M059J (cell line): ENCODE measurements around the gene CLDN25.

- RAMPAGE, long total RNA: no peak
Measured at GRCh38 chr11:113365924-113366141, 21.7 kb upstream of the ANKK1 start.

DNA sequence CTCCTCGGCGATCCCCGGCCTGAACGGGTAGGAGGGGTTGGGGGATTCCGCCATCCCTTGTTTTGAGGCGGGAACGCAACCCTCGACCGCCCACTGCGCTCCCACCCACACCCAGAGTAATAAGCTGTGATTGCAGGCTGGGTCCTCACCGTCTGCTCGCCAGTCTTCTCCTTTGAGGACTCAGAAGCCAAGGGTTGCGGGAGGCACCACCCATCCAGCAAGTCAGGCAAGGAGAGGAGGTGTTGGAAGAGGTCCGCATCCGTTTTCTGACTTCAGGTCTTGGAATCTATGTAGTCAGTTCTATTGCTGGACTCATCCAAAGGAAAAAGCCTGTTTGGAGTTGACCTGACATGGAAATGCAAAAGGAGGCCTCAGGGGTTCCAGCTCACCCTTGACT, 309 bp upstream of the DRD2 start:
- RAMPAGE, long total RNA: no peak

DNA sequence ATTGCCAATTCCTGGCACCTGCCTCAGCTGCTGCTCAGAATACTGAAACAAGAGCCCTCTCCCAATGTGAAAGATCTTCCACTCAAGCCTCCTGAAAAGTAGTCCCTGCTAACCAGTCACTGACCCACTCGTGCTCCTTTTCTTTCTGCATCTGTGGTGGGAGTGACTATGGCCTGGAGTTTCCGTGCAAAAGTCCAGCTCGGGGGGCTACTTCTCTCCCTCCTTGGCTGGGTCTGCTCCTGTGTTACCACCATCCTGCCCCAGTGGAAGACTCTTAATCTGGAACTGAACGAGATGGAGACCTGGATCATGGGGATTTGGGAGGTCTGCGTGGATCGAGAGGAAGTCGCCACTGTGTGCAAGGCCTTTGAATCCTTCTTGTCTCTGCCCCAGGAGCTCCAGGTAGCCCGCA, at the start of gene CLDN25:
Gene CLDN25, plus strand, starts transcription at position 169 of the 412 bp plus-strand sequence.
- RAMPAGE, long total RNA: no peak

GRCh38 chr11:113781665-113782277, 2.2 kb downstream of the CLDN25 start:
- RAMPAGE, long total RNA: no peak

GRCh38 chr11:114091787-114092479, 32.4 kb downstream of the ZBTB16 start:
- RAMPAGE, long total RNA: no peak

- RAMPAGE, long total RNA: no peak
Measured at GRCh38 chr11:114098718-114099324, 39.3 kb downstream of the ZBTB16 start.

- RAMPAGE, long total RNA: no peak
Measured at GRCh38 chr11:114099325-114100346, 40.1 kb downstream of the ZBTB16 start.

DNA sequence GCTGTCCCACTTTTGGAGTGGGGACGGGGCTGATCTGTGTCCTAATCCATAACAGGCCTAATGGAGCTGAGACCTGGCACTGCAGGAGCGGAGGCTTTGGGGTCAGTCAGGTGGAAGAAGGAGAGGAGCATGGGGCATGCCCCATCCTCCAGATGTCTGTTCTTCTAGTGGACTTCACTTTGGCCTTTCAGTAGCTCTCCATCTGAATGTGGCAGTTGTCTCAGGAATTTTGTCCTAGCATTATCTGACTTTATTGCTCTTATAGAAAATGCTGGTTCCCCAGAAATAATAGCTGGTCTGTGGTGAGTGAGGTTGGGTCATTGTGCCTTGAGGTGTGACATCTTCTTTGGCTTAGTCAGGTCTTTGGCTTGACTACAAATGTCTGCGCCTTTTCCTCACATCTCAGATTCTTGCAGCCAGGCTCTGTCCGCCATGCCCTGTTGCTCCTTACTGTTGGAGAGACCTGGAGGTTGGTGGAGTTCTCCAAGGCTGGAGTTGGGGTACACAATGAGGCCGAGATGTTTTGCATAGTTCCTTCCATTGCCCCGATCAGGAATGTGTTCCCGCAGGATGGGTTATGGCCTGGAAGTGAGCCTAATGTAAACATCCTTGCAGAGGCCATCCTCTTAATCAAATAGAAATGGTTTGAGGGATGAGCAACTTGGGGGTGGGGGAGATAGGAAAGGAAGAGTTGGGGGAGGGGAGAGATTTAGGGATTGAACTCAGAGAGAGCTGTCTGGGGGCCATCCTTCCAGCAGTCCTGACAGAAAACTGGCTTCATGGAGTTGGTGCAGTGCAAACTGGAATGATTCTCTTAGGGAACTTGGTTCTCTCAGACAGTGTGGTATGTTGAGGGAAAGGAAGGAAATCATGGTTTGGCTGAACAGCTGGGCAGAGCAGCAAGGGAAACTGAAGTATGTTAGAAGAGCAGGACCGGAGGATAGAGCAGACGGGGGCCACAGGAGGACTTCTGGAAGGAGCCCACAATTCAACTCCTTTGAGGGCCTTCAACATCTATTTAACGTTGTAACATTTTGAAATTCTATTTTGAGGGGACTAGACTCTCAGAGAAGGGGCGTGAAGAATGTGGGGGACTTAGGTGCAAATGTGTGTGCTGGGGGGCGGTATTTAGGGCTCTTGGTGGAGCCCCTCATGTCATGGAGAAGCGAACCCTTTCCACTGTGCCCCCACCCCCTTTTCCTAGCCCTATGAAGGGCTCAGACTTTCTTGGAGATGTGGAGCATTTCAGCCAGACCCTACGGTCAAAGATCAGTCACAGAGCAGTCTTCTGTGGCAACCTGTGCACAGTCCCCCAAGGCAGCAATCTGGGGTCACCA, 50.0 kb downstream of the ZBTB16 start:
- RAMPAGE, long total RNA: no peak

- RAMPAGE, long total RNA: no peak
Measured at GRCh38 chr11:114154343-114155029, 95.0 kb downstream of the ZBTB16 start.

- RAMPAGE, long total RNA: no peak
Measured at GRCh38 chr11:114167773-114168623, 108.5 kb downstream of the ZBTB16 start.

- RAMPAGE, long total RNA: no peak
Measured at GRCh38 chr11:114182441-114182941, 113.7 kb upstream of the NNMT start.

DNA sequence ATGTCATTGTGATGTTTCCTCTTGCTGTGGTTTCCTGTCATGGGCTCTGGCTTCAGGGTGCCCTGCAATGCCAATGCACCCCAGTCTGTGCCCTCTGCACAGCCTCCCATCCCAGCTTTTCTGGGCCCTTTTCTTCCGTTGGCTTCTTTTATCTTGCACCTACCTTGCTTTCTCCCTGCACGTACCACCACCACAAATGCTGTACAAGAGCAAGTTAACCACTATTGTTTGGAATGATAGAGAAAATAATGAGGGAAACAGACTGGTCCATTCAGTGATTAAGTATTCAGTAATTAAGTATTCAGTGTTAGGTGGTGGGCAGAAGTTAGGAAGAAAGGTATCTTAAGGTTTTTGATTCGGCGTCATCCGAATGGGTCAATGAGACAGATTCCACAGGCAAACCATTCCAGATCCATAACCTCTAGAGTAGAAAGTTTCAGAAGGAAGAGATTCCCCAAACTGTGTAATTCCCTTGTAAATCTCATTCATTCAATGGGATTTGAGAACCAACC, 87.6 kb upstream of the NNMT start:
- RAMPAGE, long total RNA: no peak

- RAMPAGE, long total RNA: no peak
Measured at GRCh38 chr11:114216618-114217346, 79.4 kb upstream of the NNMT start.

- RAMPAGE, long total RNA: no peak
Measured at GRCh38 chr11:114254846-114255388, 41.3 kb upstream of the NNMT start.

DNA sequence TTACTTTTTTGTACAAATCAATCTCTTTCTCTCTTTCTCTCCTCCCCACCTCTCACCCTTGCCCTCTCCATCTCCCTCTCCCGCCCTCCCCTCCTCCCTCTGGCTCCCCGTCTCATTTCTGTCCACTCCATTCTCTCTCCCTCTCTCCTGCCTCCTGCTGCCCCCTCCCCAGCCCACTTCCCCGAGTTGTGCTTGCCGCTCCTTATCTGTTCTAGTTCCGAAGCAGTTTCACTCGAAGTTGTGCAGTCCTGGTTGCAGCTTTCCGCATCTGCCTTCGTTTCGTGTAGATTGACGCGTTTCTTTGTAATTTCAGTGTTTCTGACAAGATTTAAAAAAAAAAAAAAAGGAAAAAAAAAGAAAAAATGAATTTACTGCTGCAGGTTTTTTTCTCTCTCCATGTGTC, 40.8 kb upstream of the NNMT start:
- RAMPAGE, long total RNA: no peak

GRCh38 chr11:114291184-114292212, 4.7 kb upstream of the NNMT start:
- RAMPAGE, long total RNA: no peak

DNA sequence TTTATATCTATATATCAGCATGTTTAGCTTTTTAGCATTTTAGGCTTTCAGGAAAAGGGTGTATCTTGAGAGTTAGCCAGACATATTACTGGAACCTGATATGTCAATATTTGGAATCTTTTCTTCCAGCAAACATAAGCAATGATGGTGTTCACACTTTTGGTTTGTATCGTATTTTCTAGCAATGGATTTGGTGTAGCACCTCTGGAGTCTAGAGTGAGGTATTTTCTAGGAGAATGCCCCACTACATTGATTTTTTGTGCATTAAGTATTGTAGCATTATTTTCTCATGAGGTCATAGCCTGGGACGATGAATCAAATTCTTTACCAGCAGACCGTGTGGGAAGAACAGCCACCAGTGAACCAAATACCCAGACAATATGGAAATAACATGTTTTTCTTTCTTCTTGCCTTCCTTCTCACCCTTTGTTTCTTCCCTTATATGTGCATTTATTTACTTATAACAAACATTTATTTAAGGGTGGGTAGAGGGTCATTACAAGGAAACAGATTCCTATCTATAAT, 3.9 kb upstream of the NNMT start:
- RAMPAGE, long total RNA: no peak

DNA sequence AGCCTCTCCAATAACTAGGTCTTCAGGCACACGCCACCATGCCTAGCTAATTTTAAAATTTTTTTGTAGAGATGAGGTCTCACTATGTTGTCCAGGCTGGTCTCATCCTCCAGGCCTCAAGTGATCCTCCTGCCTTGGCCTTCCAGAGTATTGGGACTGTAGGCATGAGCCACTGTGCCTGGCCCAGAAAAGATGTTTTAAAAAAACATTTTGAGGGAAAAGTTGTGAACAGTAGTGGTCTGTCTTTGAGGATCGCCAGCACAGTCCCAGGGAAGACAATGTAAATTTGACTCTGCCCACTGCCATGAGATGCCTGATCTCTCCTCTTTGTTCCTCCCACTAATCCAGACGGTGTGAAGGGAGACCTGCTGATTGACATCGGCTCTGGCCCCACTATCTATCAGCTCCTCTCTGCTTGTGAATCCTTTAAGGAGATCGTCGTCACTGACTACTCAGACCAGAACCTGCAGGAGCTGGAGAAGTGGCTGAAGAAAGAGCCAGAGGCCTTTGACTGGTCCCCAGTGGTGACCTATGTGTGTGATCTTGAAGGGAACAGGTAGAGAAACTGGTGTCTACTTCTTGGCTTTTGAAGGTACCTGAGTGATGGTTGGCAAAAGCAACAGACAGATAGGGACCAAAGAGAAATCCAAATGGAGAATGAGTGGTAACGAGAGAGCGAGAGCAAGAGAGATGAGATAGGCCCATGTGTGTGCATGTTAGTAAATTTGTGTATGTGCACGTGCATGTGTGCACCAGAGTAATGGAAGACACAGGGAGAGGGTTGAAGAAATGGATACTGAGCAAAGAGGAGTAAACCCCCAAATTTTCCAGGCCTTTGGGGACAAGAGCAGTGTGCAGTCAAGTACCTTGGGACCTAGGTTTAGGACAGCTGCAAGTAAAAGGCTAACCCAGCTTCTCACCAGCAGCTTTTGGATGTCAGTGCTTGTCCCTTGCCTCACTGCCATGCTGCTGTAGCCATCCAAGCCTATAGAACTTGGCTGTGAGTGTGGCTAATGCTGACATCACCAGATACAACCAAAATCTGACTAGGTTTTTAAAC, 1.7 kb downstream of the NNMT start:
- RAMPAGE, long total RNA: no peak

DNA sequence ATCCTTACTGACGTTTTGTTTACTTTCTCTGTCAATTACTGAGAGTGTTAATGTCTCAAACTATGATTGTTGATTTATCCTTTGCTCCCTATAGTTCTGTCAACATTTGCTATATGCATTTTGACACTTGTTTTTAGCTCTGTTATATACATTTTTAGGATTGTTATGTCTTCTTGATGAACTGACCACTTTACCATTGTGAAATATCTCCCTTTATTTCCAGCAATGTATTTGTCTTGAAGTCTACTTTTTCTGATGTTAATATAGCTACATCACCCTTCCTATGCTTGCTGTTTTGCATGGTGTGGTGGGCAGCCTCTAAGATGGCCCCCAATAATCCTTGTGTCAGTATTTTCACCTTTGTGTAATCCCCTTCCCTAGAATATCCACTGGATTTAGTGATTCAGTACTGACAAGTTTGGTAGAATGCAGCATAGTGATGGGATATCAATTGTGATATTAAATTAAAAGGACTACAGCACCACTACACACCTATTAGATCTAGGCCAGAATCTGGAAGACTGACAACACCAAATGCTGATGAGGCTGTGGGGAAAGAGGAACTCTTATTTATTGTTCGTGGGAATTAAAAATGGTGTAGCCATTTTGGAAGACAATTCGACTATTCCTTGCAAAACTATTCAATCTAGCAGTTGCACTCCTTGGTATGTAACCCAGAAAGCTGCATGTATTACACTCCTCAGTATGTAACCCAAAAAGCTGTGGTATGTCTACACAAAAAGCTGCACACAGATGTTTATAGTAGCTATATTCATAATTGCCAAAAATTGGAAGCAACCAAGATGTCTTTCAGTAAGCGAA, 4.6 kb downstream of the NNMT start:
- RAMPAGE, long total RNA: no peak

DNA sequence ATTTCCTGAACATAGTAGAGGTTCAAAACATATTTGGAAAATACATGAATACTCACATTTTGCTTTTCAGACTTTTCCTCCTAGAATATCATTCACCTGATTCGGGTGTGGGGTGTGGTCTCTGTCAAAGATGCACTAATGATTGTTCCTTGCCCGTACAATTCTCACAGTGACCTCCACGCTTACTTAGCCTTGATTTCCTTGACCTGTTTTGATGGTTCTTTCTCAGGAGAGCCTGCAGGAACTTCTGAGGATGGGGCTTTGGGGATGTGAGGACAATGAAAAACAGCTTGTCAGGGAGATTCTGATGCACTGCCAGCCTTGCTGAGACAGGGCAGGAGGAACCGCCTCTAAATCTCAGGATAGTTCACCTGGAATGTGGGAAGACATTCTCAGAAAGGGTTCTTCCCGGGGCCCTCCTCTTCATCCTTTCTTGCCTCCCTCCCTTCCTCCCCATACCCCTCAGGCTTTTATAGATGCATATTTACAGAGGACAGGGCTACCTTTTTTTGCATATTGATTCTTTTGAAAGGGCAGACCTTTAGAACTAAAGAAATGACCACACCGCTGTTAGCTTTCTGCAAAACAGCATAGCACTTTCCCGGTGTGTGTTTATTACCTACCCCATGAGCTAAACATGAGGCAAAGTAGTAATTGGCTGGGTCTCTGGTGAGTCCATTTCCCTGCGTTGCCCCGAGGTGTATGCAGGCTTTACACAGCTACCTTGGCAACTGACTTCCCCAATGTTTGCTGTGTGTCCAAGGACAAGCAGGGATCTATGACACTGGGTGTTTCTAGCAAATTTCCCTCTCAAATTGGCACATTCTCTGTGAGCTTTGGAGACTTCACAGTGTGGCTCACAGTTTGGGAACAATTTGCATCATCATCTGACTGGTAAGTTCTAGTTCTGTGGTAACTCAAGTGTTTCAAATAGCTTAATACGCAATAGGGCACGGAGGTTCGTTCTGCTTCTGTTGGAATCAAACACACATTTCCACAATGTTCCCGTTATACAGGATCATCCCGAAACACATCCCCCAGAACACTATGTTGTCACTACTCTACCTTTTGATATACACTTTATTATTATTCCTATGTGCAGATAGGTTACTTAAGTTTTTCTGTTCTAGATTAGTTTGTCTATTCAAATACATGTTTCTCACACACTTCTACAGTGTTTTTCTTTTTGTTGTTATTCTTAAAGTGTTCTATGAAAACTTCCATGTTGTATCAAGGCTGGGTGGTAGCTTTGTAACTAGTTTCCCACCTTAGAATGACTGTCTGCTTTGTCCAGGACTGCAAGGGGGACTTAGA, 12.3 kb downstream of the NNMT start:
- RAMPAGE, long total RNA: no peak